Metastatic Breast Carcinoma in the Ovary (tissue), 3 donors: ENCODE measurements around a stretch of chr3.

- PRO-cap, 3 experiments = no peak in any of the 3 experiments
These were observed 633.4 kb downstream of the FOXP1 start for GRCh38 chr3:70950115-70950479.

GRCh38 chr3:70956061-70956541 lies 627.4 kb downstream of the FOXP1 start:
- PRO-cap, 3 experiments = no peak in any of the 3 experiments

- PRO-cap, 3 experiments = no peak in any of the 3 experiments
These were observed 625.2 kb downstream of the FOXP1 start for GRCh38 chr3:70957930-70959088.

- PRO-cap, 3 experiments = no peak in any of the 3 experiments
These were observed 601.9 kb downstream of the FOXP1 start for GRCh38 chr3:70981504-70982137.

DNA sequence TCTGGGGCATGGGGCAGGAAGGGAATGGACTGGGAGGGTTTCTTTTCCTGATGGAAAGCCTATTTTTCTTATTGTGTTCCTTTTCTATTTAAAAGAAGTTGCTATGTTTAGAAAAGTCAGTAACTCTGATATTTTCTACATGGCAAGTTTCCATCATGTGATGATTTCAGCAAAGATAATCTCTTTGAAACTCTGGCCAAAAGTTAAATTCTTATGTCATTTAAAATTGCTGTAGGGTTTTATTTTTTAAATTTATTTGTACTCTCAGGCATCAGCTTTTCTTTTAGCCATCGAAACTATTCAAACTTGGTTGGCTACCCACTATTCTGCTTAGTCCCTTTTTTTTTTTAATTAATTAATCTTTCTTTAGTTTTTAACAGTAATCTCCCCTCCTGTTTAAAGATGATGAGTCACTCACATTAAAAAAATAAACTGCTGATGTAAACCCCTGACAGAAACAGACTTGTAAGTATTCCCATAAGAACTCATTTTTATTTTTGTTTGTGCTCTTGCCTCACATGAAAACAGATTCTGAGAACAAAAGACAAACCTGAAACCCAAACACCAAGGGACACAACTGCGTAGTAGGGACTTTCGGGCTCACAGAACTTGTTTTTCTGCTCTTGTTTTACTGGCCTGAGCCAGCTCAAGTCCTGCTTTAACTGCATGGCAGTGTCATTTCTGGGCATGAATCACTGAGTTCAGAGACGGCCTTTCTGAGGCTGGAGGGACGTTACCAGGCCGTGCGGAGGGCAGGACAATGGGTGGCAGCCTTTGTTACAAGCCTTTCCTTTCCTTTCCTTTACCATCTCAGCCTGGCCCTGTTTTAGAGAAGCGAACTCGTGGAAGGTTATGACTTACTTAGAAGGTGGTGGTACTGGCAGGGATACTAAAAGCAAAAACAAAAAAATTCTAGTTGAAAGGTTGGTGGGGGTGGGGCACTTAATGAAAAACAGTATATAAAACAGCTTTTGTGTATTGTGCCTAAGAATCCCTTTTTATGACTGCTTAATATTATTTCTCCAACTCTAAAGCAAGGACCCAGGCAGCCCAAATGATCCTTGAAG lies 600.8 kb downstream of the FOXP1 start:
- PRO-cap, 3 experiments = peak in 3 of 3 experiments; most common plus-strand start position 688 of the sequence (in 3); most common minus-strand start position 489 of the sequence (in 1)

- PRO-cap, 3 experiments = no peak in any of the 3 experiments
These were observed 521.3 kb downstream of the FOXP1 start for GRCh38 chr3:71062092-71062814.

GRCh38 chr3:71064656-71065466 lies 518.7 kb downstream of the FOXP1 start:
- PRO-cap, 3 experiments = peak in 3 of 3 experiments; most common plus-strand start chr3:71065002 (in 2); most common minus-strand start chr3:71064922 (in 2)

DNA sequence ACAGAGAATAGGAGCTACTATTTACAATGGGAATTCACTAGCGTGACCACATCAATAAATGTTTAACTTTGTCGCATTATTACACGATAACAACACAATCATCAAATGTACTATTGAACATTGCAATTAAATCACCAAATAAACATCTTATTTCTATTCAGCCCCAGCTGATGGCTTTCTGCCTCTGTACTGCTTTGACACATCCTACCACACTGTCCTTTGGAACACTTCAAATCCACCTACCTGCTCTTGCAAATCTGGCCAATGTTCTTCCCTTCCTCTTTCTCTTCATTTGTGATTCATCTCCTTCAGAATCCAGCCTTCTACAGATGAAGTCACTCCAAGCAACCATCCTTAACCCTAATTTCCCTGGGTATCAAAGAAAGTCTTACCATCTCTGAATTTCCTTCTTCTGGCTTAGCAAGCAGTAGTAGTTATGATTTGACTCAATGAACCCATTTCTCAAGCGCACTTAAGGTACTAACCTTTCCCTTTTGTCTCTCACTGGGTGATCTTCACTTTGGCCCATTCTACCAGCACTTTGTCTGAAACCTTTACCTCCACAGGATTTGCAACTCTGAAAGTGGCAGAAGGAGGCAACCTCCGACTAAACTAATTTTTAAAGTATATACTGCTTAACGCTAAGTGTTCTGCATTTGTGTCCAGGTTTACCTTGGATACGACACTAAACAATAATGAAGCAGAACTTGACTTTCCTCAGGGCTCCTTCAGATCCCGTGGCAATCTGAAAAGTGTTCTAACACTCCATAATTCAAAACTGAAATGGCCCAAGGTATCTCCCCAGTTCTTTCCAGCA lies 502.9 kb downstream of the FOXP1 start:
- PRO-cap, 3 experiments = no peak in any of the 3 experiments

DNA sequence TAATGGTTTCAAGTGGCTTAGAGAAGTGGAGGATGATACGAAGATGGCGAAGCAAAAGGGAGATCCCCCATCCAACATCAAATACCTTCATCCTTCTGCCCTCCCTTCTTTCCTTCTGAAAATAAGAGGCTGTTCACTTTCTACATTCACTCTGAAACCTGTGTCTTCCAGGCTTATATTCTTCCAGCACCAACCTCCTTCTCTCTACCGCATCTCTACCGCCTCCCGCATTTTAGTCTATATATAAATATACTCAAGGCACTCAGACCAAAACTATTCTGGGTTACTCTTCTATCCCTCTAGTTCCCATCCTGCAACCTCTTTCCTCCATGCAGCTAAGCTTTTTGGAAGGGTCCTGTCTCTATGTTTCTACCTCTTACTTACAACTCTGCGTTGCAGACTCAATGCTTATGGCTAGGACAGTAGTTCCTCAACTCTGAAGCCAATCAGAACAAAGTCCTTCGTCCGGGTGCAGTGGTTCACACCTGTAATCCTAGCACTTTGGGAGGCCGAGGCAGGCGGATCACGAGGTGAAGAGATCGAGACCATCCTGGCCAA lies 362.0 kb downstream of the FOXP1 start:
- PRO-cap, 3 experiments = no peak in any of the 3 experiments

DNA sequence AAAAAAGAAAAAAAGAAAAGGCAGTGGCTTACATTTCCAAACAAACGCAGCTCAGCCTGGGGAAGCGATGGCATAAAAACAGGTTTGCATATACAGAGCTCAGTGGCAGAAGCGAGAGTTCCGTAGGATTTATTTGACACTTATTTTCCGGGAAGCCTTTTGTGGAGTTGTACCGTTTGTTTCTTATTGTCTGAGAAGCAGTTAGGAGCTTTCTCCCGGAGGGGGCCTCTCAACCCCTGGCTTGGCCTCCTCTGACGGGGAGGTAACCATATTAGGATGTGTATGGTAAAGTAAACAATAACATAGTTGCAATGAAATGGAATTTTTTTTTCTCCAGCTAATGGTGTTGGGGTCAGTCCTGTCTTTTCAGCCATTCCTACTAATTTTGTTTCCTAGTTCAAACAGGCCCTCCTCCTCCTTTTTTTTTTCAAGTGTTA lies 338.5 kb downstream of the FOXP1 start:
- PRO-cap, 3 experiments = no peak in any of the 3 experiments

- PRO-cap, 3 experiments = no peak in any of the 3 experiments
These were observed 262.5 kb downstream of the FOXP1 start for GRCh38 chr3:71321053-71321493.

DNA sequence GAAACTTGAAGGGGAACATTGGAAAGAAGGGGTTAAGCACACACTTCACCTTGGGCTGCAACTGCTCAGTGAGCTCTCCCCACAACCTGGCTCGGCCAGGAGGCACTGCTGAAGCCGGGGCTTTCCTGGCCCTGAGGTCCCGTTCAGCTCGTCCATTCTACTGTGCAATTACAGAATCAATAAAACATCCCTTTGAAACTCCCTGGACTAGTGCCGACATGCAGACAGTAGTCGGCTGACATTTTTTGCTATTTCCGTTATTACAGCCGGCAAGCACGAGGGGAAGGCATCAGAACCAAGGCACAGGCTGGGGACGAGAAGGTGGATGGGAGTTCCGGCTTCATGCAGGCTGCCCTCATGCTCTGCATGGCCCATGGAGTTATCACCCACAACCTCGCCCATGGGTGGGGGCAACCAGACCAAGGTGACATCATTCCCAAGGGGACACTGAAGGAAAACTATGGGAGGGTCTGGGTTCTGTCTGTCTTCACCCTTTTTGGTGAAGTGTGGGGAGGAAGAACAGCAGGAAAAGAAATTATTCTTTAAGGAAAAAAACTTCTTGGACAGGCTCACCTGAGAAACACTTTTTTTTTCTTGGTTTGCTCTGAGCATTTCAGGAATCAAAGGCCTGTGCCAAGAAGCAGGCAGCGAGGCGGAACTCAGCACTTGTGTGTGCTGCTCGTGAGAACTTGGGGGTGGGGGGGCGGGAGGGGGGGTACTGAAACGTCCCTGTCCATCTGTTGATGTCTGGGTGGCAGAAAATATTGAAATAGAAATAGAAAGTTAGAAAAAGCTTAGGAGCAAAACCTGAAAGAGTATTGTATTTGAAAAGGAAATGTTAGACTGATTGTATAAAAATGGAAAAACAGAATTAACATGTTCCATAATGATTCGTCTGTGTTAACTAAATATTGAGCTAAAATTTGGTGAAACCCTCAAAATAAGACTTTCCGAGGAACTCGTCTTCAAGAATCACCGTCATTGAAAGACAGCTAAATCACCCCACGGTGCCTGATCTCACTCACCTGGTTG lies 154.4 kb downstream of the FOXP1 start:
- PRO-cap, 3 experiments = peak in 1 of 3 experiments; most common plus-strand start position 260 of the sequence (in 1)

- PRO-cap, 3 experiments = no peak in any of the 3 experiments
These were observed 141.4 kb downstream of the FOXP1 start for GRCh38 chr3:71441910-71442825.

DNA sequence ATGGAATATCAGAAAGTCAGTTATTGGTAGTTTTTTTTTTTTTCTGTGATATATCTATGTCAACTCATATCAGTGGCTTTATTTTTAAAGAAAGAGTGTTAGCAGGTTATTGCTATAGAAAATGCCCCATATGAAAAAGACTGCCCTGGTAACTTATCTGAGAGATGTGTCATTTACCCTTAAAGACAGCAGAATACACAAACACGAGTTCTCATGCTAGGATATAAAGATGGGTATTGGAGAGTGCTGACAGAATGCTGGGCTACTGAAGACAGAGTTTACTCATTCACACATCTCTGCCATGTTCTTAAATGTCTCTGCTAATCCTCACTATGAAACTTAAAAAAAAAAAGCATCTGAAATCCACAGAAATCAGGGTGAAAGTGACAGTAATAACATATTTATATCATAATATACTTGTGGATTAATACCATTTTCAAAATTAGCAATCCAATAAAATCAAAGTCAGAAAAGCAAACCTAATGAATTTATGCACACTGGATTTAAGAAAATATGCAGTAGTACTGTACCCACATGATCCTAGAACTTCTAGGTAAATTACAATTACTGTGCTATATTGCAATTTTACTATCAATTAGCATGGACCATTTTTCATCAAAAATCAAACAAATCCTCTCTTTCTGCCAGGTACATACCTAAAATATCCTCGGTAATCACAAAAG lies 126.6 kb downstream of the FOXP1 start:
- PRO-cap, 3 experiments = no peak in any of the 3 experiments

DNA sequence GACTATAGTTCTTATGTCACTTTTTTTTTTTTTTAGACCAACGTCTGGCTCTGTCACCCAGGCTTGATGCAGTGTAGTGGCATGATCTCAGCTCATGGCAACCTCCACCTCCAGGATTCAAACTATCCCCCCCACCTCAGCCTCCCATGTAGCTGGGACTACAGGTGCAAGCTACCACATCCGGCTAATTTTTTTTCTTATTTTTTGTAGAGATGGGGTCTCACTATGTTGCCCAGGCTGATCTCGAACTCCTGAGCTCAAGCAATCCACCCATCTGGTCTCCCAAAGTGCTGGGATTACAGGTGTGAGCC lies 100.8 kb downstream of the FOXP1 start:
- PRO-cap, 3 experiments = no peak in any of the 3 experiments

DNA sequence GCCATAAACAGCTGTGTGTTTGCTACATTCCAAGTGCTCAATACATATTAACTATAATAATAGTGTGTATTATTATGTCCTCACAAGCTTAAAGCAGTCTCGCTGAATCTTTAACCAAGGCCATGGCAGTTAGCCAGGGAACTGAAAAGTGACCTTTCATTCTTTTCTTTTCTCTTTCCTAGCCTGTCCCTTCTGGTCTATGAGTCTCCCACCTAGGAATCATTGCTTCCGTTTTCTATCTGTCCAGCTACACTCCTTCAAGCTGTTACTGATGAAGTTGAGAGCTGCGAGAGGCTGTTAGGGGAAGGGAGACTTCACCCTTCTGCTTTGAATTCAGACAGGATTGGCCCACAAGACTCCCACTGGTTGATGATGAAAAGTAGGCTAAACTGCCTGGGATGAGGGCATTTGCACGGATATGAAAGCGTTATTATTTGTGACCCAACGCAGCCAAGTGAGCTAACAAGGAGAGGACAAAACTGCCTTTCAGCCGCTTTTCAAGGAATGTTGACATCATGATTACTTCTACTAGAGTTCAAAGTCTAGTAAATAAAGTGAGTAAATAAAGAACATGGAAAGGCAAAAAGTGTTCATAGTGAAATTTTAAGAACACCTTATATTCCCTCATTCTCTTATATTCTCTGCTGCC lies 30.2 kb downstream of the EIF4E3 start:
- PRO-cap, 3 experiments = no peak in any of the 3 experiments

GRCh38 chr3:71754176-71755223 lies 845 bp downstream of the GPR27 start:
- PRO-cap, 3 experiments = peak in 3 of 3 experiments; most common plus-strand start chr3:71754523 (in 3); most common minus-strand start chr3:71754276 (in 2)

GRCh38 chr3:72078320-72079246 lies 293.6 kb upstream of the PROK2 start:
- PRO-cap, 3 experiments = no peak in any of the 3 experiments

DNA sequence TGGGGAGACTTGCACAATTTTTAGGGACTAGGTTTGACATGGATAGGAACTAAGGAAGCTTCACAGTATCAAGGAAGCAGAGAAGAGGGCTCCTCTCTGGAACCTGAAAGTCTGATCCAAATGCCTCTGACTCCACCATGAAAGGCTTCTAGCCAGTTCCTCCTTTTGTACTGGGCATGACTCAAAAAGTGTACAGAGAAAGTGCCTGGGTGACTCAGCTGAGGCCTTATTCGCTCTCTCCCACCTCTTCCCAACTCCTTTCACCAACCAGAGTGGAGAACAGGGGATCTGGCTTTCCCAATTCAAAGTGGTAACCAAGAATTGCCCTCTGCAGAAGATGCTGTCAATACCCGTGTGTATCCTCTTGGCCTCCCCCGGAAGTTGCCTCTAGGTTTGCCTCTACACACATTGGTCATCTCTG lies 342.9 kb upstream of the PROK2 start:
- PRO-cap, 3 experiments = no peak in any of the 3 experiments

GRCh38 chr3:72153580-72154017 lies 368.7 kb upstream of the PROK2 start:
- PRO-cap, 3 experiments = no peak in any of the 3 experiments